Hematopoietic multipotent progenitor cell (in vitro differentiated cells): ENCODE measurements around the genes SMYD3, CNST, OR1C1 and OR2T35.

DNA sequence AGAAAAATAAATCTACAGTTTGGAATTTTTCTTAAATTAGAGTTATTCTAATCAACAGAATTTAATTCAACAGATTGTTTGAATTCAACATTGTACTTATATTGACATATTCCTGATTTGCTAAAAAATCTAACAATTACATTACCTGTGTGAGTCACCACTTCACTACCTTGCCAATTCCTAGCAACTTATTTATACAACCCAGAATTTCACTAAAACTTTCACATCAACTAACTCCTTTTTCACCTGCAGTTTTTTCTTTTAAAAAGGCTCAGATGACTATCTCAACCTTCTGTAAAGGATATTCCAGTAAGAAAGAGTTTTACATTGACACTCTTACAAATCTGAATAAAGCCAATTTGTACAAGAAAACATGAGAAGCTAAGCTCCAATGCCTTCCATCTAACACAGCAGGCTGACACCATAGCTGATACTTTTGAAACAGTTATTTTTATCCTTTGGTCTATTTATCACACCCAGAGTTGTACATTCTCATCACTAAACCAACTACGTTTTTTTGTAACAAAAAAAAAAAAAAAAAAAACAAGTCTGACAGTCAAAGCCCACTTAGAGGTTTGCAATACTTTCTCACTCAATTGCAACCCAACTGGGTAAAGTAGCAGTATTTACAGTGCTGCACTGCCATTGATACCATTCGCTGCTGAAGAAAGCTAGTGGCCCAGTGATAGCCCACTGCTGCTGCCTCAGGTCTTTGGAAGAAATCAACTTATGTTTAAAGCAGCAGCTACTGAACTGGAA lies 2.9 kb downstream of the HNRNPU start:
- CAGE, long polyA plus RNA, result no peak

DNA sequence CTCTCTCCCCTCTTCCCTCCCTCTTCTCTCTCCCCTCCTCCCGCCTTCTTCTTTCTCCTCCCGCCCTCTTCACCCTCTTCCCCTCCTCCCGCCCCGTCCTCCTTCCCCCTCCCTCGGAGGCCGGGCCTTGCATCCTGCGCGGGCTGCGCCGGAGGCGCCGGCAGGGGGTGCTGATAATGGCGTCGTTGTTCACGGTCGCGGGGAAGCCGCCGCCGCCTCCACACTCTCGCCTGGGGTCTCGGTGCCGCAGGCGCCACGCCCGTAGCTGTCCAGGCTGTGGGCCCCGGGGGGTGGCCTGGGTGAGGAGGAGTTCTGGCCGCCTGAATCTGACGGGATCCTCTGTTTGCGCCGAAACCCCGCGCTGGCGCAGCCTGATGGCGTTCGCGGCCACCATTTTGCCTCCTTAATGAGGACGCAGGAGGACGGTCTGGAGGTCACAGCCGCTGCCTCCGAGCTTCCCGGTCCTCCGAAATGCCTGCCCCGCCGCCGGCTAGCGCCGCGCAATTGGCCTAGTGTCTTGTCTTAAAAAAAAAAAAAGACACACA lies 1.3 kb downstream of the EFCAB2 start:
- CAGE, long polyA plus RNA, result no peak

GRCh38 chr1:245245066-245245572 lies 90.3 kb downstream of the KIF26B start:
- CAGE, long polyA plus RNA, result no peak

DNA sequence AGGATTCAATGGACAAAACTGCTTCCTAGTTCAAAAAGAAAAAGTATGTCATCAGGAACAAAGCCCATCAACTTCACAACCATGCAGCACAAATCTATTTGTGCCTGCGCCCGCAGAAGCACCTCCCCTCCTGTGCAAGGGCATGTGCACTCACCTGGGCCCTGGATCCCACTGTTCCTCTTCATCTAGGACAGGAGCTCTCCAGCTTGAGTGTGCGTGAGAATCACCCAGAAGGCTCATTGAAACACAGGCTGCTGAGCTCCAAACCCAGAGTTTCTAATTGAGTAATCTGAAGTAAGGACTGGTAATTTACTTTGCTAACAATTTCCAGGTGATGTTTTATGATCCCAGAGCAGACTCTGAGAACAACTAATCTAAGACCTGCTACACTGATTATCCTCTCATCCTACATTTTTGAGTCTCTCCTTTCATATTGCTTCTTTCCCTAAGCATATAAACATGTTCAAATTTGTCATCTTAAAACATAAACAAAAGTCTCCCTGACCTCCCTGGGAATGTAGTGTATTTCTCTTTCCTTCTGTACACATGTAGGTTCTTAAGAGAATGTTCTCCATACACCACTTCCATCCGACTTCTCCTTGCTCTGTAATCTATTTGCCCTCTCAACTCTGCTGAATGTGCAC lies 522.6 kb downstream of the SMYD3 start:
- CAGE, long polyA plus RNA, result no peak

DNA sequence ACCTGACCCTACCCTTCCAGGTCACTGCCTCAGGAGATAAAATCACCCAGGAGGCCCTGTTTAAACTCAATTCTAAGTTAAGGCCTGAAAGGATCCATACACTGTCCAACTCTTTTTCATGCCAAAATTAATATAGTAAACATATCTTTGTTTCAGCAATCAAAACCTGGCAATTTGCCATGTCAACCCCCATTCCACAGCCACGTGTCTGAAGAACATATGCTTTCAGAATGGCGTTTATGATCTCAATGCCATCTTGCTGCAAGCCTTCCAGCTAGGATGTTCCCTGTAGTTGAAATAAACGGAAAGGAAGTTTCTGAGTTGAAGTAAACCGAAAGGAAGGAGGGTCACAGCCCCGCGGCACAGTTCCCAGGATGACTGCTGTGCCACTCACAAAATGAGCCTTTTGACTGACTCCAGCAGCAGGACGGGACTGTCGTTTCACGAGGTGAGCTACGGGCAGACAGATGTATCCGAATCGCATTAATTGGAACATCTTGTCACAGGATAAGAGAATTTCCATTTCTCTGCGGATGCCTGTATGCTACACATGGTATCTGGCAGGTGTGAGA lies 471.9 kb downstream of the SMYD3 start:
- CAGE, long polyA plus RNA, result no peak

GRCh38 chr1:246166233-246166811 lies 340.8 kb downstream of the SMYD3 start:
- CAGE, long polyA plus RNA, result no peak

DNA sequence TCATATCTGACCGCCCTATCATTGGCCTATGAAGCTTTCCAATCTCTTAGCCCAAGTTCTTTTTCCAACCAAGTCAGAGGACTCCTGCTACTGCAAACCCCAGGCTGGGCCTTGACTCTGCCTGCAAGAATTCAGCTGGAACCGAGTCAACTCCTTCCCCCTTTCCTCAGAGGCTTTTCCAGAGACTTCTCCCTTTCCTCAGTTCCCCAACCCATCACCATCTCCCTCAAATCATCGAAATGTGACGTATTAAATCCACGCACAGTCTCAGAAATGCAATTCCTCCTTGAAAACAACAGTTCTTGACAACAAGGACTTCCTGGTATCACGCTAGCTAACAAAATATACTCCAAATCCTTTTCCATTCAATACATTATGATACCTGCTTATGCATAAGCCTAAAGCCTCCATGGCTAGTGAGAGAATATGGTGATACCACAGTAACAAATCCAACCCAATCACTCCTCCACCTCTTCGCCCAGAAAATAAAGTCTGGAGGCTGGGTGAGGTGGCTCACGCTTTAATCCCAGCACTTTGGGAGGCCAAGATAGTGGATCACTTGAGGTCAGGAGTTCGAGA lies 304.6 kb downstream of the SMYD3 start:
- CAGE, long polyA plus RNA, result no peak

- CAGE, long polyA plus RNA, result no peak
Measured at GRCh38 chr1:246268542-246269447, 238.3 kb downstream of the SMYD3 start.

DNA sequence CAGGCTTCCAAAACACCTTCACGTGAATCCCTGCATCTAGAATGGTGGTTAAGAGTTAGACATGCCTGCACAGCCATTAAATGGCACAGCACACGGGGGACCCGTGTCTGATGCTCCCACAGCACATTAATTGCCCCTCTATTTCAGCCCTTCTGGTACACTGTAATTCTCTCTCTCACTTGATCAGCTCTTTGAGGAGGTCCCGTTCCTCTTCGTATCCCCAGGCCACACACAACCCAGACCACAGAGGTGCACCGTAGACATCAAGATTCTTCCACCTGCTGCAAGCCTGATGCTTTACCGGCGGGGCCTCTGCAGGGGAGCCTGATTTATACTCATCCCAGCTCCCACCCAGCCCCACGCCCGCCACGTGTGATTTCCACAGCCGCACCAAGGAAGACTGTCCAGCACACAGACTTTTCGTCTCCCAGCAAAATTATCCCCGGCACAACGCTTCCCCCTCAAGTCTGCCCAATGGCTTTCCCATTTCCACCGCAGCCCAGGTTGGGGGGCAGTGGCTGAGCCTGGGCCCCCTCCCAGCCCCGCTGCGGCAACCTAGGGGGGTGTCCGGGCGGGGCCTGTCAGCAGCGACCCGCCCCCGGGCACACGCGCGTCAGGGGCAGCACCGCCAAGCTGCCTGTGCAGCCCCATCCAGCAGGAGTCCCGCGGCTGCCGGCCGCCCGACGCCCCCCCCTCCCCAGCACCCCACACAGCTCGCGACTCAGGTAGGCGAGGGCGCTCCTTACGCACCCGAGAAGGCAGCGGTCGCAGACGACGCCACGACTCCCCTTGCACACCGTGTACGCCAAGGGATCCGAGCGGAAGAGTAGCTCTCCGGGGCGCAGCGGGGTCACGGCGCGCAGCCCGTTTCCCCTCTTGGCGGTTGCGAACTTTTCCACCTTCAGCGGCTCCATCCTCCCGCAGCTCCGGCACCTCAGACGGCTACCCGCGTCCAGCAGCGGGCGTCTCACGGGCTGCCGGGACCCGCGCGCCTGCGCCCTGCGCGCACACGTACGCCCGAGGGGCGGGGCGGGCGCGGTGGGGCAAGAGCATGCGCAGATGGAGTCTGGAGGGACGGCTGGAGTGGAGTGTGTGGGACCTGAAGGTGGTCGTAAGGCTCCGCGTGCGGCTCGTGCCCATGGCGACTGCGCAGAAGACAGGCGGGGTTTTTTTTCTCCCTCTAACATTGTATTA lies at the start of gene SMYD3:
TSS of gene SMYD3 (minus strand) at position 976 of the 1,194 bp plus-strand sequence.
- CAGE, long polyA plus RNA, result no peak

- CAGE, long polyA plus RNA, result start-site peak on the plus strand at chr1:246566430-246566583, 3,163 reads
Measured at GRCh38 chr1:246566092-246567161, at the start of gene CNST. TSS of gene CNST (plus strand) at chr1:246566456.

- CAGE, long polyA plus RNA, result no peak
Measured at GRCh38 chr1:246850593-246851729, 80.8 kb downstream of the AHCTF1 start.

DNA sequence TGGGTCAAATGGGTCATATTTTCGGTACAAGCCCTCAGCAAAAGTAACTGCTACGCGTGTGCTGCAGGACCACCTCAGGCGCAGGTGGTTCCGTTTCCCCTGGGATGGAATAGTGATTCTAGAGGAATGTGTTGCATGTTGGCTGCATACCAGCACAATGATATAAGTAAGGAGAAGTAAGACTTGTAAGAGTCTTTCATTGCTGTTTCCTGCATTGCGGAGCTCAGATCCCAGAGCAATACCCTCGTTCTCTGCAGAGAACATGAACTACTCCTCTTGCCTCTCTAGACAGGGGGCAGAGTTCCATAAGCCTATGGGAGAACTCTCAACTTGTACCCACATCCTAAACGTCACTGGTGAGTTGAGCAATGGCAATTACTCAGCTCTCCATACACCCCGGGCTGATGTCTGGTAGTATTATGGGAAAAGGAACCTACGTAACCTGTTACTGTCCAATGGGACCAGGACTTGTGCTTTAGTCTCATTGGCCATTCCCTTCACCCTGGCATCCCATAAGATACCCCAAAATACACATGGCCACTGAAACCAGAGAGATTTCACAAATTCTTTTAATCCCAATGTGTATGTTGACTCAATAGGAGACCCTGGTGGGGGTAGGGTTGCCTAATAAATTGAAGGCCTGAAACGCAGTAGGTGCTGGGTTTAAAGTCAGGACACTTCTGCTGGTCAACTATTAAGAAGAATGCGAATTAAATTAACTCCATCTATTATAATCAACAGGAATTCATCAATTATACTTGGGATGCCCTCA lies 27.3 kb upstream of the ZNF496 start:
- CAGE, long polyA plus RNA, result no peak

DNA sequence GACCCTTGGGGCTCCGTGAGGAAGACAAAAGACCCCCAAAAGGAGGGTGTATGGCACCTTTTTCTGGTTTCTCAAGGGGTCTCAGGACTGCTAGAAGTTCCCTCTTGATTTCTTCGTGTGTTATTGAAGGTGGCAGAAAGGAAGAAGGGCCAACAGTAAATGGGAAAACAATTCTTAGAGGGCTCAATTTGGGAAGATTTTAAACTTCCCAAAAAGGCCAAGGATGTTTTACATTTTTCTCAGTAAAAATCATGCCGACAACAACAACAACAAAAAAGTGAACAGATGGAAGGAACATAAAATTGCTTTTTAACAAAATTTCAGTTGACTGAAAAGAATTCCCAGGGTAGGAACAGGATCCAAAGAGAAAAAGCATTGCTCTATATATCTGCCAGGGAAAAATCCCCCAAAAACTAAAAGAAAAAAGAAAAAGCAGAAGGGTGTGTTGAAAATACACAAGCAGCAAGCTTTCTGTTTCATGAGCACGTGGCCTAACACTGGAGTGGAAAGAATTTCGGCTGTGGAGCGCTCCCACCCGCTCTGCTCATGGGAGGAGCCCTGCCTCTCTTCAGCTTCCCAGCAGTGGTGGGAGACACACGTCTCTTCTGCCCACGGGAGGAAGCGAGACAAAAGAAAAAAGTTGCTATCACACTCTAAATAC lies 29.2 kb upstream of the ZNF496 start:
- CAGE, long polyA plus RNA, result no peak

DNA sequence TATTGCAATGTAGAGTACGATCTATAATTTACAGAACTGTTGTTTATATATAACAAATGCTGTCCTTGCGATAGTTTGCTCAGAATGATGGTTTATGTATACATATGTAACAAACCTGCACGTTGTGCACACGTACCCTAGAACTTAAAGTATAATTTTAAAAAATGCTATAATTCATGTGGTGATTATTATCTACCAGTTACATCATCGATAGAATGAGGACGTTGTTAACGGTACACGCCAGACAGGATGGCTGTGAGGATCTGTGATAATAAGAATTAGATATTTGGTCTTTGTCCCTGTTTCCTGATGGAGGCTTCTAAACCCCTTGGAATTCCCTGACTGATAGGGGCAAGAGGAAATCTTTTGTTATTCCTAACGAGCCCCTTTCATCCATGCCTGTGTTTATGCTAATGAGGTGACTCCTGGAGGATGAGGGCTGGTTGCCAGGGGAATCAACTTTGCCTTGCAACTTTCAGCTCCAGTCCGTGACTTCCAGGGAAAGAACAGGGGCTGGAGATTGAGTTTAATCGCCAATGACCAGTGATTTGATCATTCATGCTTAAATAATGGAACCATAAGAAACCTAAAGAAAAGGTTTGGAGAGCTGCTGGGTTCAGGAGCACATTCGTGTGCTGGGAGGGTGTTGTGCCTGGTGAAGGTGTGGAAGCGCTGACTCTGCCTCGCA lies 39.4 kb upstream of the NLRP3 start:
- CAGE, long polyA plus RNA, result no peak

DNA sequence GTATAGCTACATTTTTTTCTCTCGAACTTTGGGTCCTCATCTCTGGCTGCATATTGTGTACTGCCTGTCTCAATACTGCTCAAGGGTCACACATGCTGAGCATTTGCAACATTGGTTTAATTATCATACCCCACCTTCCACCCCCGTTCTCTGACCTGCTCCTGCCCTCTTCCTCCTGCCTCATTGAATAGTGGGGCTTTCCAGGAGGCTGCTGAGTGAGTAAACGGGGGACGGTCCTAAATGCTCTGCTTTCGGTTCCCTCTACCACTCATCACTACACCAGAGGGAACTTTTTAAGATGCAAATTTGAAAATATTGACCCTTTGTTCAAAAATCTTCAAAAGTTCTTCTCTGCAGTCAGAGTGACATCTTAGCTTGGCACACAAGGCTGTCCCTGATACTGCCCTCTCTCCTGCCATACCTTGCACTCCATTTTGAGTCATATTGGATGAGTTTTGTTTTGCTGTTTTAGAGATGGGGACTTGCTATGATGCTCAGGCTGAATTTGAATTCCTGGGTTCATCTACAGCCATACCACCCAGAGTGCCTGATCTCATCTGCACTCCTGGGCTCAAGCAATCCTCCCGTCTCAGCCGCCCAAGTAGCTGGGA lies 17.7 kb downstream of the OR2B11 start:
- CAGE, long polyA plus RNA, result no peak

DNA sequence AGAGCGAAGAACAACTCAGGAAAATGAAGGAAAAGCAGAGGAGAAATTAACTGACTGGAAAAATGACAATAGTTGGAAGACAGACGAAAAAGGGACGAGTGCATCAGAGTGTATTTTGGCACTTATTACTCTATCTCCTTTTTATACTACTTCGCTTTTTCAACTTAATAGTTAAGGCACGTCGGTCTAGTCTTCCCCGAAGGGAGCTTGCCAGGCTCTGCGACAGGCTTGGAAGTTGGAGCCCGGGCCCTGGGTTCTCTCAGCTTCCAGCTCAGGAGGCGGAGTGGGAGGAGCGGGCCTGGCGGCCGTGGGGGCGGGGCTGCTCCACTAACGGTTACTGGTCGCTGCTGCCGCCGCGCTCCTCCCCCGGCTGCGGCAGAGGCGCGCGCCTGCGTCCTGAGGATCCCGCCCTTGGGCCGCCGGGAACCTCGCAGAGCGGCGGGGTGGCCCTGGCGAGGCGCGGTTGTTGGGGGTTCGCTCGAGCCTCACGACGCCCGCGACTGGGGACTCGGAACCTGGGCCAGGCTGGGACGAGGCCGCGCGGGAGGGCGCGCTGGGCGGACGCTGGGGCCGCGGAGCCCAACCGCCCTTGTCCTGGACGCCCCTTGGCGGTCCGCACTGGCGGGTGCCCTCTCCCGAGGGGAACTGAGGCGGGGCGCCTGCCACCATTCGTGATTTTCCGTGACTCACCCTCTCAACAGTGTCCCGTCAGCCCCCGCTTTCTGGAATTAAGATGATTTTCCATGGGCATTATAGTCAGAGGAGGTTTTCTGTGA lies 22.4 kb downstream of the OR14L1P start:
- CAGE, long polyA plus RNA, result no peak

GRCh38 chr1:247760467-247760851 lies at the start of gene OR1C1:
TSS of gene OR1C1 (minus strand) at chr1:247760556.
- CAGE, long polyA plus RNA, result no peak

GRCh38 chr1:247818803-247819367 lies 5.0 kb downstream of the OR14A16 start:
- CAGE, long polyA plus RNA, result no peak

- CAGE, long polyA plus RNA, result no peak
Measured at GRCh38 chr1:248645002-248645501, at the start of gene OR2T35. TSS of gene OR2T35 (minus strand) at chr1:248645278.

DNA sequence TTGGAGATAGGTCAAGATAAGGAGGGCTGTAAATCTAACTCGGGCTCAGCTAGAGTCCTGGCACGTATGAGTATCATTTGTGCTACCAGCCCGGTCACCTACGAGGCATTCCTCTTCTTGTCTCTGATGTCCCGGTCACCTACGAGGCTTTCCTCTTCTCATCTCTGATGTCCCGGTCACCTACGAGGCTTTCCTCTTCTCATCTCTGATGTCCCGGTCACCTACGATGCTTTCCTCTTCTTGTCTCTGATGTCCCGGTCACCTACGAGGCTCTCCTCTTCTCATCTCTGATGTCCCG lies 23.0 kb downstream of the SH3BP5L start:
- CAGE, long polyA plus RNA, result no peak